Metastatic Liver Carcinoma in the Adrenal Gland (tissue), 2 donors: ENCODE measurements around the gene OR13J1.

GRCh38 chr9:35564644-35565177, 1.0 kb upstream of the FAM166B start:
- PRO-cap, 2 experiments = no peak in any of the 2 experiments

GRCh38 chr9:35603485-35603916, 1.6 kb upstream of the TESK1 start:
- PRO-cap, 2 experiments = no peak in any of the 2 experiments

DNA sequence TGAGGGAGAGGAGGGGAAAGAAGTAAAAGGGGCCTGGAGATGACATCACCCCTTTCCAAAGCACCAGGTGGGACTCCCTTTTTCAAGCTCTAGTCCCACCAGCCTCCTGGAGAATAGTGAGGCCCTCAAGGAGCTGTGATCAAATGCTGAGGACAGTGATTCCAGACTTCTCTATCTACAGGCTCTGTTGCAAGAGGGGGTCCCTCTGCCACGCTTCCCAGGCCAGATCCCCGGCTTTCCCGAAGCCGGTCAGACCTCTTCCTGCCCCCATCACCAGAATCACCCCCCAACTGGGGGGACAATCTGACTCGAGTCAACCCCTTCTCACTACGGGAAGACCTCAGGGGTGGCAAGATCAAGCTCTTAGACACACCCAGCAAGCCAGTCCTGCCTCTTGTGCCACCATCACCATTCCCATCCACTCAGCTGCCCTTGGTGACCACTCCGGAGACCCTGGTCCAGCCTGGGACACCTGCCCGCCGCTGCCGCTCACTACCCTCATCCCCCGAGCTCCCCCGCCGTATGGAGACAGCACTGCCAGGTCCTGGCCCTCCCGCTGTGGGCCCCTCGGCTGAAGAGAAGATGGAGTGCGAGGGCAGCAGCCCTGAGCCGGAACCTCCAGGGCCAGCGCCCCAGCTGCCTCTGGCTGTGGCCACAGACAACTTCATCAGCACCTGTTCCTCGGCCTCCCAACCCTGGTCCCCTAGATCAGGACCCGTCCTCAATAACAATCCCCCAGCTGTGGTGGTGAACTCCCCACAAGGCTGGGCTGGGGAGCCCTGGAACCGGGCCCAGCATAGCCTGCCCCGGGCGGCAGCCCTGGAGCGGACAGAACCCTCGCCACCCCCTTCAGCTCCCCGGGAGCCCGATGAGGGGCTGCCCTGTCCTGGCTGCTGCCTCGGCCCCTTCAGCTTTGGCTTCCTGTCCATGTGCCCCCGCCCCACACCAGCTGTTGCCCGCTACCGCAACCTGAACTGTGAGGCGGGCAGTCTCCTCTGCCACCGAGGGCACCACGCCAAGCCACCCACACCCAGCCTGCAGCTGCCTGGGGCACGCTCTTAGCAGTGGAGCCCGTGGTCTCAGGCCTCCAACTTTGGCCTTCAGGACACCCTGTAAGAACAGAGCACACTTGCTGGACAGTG, 4.0 kb downstream of the TESK1 start:
- PRO-cap, 2 experiments = no peak in any of the 2 experiments

DNA sequence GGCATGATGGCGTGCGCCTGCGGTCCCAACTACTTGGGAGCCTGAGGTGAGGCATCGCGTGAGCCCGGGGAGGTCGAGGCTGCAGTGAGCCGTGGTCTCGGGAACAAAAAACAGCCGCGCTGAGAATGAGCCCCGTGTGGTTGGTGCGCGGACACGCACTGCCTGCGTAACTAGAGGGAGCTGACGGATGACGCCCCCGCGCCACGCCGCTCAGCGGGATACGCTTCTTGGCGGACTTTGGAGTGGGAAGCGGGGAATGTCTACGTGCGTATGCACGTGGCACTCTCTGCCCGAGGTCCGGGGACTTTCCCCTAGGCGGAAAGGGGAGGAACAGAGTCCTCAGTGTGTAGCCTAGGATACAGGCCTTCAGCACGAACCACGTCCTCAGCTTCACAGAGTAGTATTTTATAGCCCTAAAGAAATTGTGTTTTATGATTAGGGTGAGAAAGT, 426 bp upstream of the CCDC107 start:
- PRO-cap, 2 experiments = peak in 2 of 2 experiments; most common plus-strand start position 333 of the sequence (in 1); most common minus-strand start position 239 of the sequence (in 2)

DNA sequence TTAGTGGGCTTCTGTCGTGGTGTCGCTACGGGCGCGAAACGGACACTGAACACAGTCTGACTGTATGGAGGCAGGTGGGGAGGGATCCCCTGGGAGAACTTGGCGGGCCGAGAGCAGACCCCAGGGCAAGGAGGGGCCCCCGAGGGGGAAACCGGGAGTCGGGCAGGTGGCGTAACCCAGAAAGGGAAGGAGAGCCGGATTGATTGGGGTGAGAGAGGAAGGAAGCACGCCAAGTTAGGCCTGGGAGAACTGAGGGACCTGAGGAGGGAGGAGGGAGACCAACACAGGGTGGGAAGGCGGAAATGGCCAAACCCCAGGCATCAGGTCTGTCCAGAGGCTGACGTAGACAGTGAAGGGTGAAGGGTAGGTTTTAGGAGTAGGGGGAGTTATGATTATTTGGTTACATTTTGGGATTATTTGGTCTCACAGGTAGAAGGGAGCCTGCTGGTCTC, 3.3 kb upstream of the MSMP start:
- PRO-cap, 2 experiments = no peak in any of the 2 experiments

DNA sequence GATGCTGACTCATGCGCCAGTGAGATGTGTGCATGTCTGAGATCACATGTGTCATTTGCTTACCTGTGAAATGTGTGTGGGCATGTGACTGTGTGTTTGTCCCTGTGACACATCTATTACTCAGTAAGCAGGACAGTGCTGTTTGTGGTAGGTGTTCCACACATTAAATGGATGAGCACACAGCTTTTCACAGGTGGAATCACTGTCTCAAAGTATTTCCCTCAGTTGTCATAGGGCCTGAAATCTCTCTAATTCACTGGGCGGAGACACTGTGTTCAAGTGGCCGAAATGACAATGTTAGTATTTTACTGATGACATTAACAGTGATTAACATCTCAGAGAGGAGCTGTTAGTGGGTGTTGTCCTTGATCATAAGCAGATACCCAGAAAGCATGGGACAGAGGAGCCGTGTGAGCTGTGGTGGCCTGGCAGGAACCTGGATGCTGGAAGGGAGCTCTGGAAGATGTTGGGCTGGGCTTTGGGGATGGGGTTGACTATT, 7.5 kb downstream of the NPR2 start:
- PRO-cap, 2 experiments = no peak in any of the 2 experiments

GRCh38 chr9:35834751-35835739, 6.0 kb downstream of the TMEM8B start:
- PRO-cap, 2 experiments = no peak in any of the 2 experiments

DNA sequence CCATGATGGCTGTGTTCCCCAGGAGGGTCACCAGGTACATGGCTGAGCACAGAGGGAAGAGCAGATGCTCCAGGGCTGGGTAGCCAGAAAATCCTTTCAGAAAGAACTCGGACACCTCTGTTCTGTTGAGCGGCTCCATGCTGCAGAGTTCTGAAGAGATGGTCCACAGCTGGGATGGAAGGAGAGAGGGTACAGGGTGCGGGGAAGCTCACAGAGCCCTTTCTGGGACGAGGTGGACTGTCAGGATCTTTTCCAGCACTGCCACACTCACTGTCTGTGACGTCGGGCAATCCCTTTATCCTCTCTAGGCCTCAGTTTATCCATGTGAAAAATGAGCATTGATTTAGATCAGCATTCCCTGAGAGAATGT, at the start of gene OR13J1:
TSS of gene OR13J1 (minus strand) at position 139 of the 370 bp plus-strand sequence.
- PRO-cap, 2 experiments = no peak in any of the 2 experiments

DNA sequence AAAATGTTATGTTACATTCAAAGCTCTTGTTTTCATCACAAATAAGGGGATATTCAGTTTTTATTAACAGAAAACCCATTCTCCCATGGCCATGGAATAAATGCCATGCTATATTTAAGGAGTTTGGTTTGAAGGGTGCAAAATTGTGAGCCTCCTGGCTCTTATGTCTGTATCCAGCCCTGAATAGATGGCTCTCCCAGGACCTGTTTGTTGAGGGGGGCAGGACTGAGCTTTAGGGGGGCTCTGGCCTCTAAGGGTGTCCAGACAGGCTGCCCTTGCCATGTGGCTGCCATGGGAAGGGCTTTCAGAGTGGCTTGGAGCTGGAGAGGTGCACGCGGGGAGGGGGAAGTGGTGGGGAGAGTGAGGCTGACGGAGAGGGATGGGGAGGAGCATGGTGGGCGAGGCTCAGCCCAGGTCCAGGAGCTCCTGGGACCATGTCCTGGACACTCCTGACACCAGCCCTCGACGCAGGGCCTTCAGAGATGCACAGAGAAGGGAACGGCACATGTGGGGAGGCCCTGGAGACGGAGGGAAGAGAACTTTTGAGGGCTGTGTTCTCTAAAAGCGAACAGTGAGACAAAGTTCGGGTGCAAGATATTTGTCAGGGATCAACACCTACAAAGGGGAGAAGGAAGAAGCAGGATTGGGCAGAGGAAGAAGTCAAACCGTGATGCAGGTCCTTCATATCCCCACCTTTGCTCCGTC, 2.4 kb downstream of the SPAAR start:
- PRO-cap, 2 experiments = no peak in any of the 2 experiments

DNA sequence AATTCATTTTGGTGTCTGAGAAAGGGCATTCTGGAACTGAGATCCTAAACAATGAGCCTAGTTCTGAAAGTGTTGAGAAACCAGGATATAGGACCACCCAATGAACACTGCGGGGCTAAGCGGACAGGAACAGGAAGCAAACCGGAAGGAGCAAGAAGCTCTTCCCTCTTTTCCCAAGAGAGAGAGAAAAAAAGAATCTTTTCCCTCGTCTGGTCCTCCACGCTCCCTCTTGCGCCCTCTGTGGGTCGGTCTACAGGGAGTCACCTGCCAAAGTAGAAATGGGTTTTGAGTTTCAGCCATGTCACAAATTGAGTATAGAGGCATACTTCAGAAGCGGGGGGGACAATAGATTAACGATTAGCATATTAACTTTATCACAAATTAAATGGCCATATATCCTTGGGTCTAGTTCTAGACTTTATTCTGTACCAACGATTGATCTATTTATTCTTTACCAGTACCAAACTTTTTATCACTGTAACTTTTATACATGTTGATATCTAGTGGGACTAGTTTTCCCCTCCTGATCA, 12.2 kb downstream of the OR2S2 start:
- PRO-cap, 2 experiments = no peak in any of the 2 experiments

- PRO-cap, 2 experiments = no peak in any of the 2 experiments
Measured at GRCh38 chr9:36413981-36414534, 14.0 kb upstream of the RNF38 start.

DNA sequence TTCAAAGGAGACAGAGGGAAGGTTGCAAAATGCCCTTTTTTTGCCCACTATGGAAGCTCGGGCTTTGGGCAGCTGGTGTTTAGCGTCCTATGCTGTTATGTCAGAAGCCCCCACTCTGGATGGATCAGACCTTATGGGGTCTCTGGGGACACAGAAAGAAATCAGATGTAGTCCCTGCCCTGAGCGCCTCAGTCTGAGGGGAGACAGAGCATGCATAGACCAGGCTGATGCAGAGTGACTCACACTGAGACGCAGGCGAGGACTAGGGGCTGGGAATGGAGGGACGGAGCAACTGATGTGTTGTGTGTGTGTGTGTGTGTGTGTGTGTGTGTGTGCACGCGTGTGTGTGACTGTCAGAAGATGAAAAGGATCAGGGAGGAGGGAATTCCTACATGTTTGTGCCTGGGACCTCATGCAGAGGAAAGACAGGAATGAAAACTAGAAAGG, 229.8 kb downstream of the MELK start:
- PRO-cap, 2 experiments = no peak in any of the 2 experiments

- PRO-cap, 2 experiments = no peak in any of the 2 experiments
Measured at GRCh38 chr9:36924980-36925225, 109.2 kb downstream of the PAX5 start.

DNA sequence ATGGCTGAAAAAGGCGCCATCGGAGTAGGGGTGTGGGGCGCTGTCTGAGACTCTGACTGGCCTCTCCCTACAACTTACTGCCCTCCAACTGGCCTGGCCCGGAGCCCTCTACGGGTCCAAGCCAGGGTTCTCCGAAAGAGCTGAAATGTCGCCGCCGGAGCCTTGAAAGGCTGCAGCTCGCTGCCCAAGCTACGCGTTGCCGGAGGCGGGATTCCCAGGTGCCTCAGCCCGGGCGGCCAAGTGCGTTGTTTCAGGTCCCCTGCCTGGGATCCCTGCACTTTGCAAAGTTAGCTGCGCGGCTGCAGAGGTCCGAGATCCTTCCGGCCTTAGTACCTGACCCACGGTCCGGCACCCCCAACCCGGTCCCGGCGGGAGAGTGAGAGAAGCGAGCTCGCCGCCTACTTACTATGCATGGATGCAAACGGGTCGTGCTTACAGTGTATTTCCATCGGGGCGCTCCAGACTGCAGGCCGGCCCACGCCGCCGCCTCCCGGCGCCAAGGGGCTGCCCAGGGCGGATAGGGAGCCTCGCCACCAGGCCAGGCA, 7.9 kb downstream of the PAX5 start:
- PRO-cap, 2 experiments = no peak in any of the 2 experiments

DNA sequence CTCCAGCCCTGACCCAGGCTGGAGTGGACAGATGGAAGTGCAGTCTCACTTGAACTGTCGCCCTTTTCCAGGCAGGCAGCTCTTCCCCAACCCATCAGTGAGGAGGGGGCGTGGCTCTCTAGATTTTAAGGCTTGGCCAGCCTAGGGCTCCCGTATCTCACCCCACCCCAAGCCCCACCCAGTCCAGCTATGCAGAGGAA, 2.2 kb downstream of the PAX5 start:
- PRO-cap, 2 experiments = no peak in any of the 2 experiments

DNA sequence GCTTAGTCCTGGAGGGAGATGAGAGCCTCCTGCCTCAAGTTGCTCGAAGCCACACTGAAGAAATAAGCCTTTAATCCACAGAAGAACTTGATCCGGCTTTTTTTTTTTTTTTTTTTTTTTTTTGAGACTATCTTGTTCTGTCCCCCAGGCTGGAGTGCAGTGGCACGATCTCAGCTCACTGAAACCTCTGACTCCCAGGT, 8.4 kb upstream of the PAX5 start:
- PRO-cap, 2 experiments = no peak in any of the 2 experiments

DNA sequence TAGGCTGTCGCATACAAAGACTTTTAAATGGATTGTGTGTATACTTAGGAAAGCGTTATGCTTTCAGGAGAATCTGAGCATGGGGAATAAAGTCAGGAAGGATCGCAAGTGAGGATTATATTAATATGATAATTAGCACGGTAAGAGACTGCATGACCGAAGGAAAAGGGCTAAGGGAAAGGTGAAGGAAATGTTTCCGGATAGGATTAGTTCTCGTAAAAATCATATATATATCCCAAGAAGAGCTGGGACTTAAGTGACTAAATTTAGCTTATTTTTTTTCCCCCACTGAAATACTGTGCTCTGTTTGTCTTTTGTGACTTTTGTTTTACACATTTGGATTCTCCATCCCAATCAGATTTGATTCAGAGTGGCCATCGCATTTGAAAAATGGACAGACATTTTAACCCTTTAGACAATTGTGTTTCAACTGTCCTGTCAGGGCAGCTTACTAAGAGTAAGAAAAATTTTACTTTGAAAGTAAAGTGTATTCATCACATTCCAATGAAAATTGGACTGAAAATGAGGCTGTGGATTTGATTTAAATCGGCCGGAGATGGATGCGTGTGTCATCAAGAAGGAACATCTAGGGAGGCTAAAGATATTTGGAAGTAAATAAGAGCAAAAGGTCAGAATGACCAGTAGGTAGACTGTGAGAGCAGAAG, 1.3 kb downstream of the ZCCHC7 start:
- PRO-cap, 2 experiments = no peak in any of the 2 experiments

DNA sequence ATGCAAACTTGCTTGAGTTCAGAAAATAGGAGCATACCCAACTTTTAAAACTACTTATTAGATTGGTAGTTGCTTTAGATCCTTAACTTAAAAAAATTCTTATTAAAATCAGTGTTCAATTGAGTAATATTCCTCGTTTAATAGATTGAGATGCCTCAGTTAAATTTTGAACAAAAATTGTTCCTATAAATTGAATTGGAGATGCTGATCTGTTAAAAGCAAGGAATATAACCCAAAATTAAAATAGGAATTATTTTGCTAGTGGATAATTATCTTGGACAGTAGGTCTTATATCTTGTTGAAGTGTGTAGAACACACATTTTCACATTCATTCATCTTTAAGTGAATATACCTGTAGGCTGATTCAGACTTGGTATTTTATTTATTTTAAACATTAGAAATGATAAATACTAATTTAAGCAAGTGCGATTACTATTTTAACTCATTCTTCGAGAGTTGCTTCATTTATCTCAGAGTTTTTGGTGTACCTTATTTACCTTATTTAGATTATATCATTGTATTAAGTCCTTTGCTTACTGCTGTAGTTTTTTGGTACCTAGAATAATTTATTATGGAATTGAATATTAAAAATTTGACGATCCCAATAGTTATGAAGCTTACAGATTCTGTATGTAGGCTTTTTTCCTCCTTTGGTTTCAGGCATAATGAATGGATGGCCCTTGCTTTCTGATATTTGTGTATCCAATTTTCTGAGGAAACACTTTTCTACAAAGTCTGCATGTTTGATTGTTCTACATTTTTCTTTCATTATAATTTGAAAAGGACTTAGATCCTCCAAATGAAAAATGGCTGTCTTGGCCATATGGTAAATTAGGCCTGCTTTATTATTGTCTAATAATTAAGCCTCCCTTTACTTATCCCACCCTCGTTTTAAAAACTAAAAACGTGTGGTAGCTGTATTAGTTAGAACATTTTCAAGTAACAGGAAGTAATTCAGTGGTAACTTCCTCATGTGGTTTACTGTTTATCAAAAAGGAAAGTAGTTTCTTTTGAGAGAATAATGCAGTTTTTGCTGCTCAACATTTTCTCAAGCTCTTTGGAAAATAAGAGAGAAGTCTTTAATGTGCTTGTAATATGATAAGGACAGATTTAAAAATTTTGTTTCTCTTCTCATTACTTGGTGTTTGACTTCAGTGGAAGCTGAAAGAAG, 25.7 kb downstream of the ZCCHC7 start:
- PRO-cap, 2 experiments = no peak in any of the 2 experiments

- PRO-cap, 2 experiments = no peak in any of the 2 experiments
Measured at GRCh38 chr9:37198208-37198836, 77.9 kb downstream of the ZCCHC7 start.

DNA sequence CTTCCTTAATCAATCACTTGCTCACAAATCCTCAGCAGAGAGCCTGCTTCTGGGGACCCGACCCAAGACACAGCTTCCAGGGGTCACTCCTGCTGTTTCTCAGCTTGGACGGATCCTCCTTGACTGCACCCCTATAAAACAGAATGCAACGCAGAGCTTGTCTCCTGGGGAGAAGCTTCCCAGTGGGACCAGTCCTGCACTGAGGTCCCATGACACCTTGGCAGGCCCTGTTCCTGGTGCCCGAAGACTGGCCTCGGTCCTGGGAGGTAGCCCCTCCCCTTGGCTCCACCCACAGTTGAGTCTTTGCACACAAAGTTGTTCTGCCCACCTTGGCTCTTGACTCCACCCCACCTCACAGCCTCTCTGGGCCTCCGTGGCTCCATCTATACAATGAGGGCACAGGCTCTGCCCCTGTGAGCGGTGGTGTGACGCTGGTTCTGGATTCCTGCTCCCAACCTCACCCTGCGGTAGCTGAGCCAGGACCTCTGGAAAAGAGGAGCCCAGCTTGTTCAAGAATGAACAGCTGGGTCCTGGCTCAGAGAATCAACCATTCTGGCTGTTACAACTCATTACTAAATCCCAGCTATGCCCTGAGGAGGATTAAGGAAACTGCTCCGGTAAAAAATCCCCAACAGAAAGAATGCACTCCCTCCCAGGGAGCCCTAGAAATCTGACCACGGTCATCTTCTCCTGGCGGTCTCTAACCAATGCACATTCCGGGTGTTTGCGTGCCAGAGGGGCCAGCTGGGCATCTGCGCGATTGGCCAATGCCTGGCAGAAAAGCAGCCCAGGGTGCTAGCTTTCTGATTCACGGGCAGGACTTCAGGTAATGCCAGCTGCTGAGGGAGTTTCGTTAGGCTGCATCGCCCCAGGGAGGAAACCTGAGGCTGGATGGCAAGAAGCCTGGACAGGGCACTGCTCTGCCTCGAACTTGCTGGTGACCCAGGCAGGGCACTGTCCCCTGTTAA, 10.0 kb upstream of the GRHPR start:
- PRO-cap, 2 experiments = no peak in any of the 2 experiments